Umbilical cord (tissue), 2 donors: ENCODE results near the genes SHISA7, C19orf85, NAT14, ZNF865, ZSCAN5C and DUXA.

GRCh38 chr19:55341955-55342455 lies 2.3 kb downstream of the KMT5C start:
- RAMPAGE, long total RNA: no peak

GRCh38 chr19:55387538-55388161 lies 1.9 kb downstream of the RPL28 start:
- RAMPAGE, long total RNA: no peak

DNA sequence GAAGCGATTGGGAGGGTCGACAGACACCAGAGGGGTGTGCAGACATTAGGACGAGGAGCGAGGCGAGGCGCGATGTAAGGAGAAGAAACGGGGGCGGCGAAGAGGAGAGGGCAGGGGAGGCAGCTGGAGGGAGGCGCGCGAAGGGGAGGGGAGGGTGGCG lies at the start of gene SHISA7:
TSS of gene SHISA7 (minus strand) at position 98 of the 160 bp plus-strand sequence.
- RAMPAGE, long total RNA: no peak

GRCh38 chr19:55464651-55465016 lies at the start of gene C19orf85:
TSS of gene C19orf85 (minus strand) at chr19:55464751.
- RAMPAGE, long total RNA: no peak

DNA sequence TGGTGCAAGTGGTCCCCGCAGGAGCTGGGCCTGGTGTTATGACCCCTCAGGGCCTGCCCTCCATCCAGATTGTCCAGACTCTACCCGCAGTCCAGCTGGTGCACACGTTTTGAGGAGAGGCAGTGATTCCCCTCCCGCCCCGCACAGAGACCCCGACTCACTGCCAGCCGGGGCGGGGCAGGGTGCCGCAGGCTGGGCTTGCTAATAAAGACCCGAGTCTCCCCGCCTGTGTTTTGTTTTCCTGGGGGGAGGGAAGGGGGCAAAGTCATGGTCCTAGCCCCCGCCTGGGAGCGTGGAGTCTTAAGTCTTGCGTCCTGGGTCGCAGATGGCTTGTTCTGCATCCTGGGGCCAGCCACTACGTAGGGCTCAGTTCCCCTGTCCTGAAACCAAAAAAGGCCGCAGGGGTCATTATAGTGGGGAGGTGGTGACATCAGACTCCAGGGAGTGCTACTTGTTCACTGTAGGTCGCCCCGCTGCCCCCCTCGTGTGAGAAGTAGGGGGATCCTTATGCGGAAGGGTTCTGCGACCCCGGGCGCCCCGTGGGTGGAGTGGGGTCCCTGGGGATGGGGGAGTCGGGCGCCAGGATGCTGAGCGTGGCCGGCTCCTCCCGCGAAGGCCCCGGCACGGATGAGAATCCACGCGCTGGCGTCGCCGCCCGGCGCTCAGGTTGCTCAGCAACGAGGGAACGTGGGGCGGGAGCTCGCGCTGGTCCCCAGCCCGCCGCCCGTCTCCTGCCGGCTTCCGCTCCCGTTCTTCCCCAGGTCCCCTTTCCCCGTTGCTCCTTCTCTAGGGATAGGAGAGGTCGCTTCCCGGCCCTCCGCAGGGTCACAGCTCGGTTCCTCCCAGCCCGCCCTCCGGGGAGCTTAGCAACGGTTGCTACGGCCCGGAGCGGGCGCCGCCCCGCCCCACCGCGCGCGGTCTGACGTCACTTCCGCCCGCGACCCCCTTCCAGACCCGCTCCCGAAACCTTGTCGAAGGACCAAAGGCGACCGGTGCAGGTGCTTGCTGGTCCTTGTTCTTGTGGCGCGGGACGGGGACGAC lies at the start of gene NAT14:
TSS of gene NAT14 (plus strand) at position 928 of the 1,041 bp plus-strand sequence.
- RAMPAGE, long total RNA: no peak

DNA sequence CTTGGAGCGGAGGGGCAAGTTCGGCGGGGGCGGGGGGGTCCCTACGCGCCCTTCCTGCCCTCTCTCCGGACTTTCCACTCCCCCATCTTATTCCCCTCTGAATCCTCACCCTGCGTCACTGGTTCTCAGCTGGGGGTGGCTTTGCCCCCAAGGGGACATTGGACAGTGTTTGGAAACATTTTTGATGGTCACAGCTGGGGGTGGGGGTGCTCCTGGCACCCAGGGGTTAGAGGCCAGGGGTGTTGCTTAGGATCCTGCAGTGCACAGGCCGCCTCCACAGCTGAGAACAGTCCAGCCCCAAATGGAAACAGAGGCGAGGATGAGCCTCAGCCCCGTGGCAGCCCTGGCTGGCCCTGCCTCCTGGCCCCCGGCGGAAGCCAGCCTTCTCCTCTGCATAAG lies 5.7 kb downstream of the SSC5D start:
- RAMPAGE, long total RNA: no peak

GRCh38 chr19:55528322-55528783 lies 8.6 kb downstream of the SBK2 start:
- RAMPAGE, long total RNA: no peak

GRCh38 chr19:55604975-55605860 lies at the start of gene ZNF865:
TSS of gene ZNF865 (plus strand) at chr19:55605647.
- RAMPAGE, long total RNA: no peak

DNA sequence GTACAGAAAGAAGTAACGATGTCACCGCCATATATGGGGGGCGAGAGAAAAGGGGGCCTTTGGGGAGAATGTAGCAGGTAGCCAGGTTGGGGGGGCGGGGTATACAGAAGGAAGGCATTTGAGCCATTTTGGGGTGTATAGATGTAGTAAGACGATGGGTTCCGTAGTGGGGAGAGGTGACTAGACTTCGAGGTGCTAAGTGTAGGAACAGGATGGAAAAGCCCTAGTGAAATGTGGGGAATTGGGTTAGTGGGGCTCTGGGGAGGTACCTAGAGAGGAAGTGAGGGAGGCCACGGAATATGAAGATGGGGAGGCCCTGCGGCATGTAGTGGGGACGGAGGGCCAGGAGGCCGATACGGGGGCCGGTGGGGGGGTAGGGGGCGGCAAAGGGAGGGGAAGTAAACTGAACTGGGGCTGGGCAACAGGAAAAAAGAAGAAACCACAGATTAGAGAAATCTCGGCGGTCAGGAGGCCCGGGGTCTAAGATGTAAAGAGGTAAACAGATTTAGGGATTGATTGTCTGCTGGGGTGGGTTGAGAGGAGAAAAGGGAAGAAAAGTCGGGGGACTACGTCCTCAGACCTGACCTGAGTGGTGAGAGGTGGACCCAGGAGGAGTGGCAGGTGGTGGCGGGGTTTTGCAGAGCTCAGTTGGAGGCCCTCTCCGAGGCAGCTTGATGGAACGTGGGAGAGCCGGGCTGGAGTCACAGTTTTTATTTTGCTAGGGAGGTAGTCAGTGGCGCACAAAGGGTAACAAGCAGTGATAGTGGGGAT lies 1.0 kb downstream of the ZNF580 start:
- RAMPAGE, long total RNA: no peak

- RAMPAGE, long total RNA: no peak
Measured at GRCh38 chr19:55642425-55642729, 1.1 kb upstream of the ZNF581 start.

GRCh38 chr19:55676836-55677635 lies 2.0 kb downstream of the EPN1 start:
- RAMPAGE, long total RNA: no peak

DNA sequence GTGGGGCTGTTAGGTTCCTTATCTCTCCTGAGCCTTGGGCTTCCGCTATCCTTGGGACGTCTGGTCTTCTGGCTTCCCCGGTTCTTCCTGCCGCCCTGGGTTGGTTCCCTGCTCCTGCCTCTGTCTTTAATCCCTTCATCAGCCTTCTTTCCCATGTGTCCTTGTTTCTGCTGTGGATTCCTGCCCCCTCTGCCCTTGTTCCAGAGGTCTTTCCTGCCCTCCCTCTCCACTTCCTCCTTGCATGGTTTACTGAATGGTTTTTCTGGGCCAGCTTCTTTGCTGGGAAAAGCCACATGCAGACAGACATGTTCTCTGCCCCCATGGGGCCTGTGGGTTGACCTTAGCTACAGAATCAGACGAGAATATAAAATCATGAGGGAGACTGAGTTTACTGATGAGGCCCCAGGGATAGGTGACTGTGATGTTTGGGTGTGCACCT lies 2.6 kb downstream of the EPN1 start:
- RAMPAGE, long total RNA: no peak

- RAMPAGE, long total RNA: no peak
Measured at GRCh38 chr19:55704077-55704922, 29.3 kb downstream of the EPN1 start.

- RAMPAGE, long total RNA: no peak
Measured at GRCh38 chr19:55707275-55708475, 30.5 kb downstream of the NLRP9 start.

- RAMPAGE, long total RNA: no peak
Measured at GRCh38 chr19:56095233-56095701, 25.8 kb downstream of the ZNF787 start.

- RAMPAGE, long total RNA: no peak
Measured at GRCh38 chr19:56110443-56110978, 10.6 kb downstream of the ZNF787 start.

GRCh38 chr19:56201914-56202554 lies at the start of gene ZSCAN5C:
TSS of gene ZSCAN5C (plus strand) at chr19:56202273.
- RAMPAGE, long total RNA: no peak

DNA sequence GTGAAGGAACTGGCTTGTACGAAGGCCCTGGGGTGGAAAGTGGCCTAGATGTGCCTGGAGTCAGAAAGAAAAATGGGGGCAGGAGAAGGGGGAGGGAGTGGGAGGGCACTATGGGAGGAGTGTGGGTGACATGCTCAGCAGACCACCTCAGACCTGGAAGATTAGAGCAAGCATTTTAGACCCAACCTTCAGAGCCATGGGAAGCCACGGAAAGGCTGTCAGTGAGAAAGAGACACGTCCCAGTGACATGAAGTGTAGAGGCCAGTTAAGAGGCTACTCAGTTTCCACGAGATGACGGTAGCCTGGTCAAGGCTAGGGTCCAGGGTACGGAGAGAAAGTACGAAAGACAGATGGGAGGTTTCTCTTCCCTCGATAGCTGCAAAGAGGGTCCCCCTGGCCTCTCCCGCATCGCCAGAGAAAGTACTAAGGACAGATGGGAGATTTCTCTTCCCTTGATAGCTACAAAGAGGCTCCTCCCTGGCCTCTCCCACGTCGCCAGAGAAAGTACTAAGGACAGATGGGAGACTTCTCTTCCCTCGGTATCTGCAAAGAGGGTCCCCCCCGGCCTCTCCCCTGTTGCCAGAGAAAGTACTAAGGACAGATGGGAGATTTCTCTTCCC lies 8.6 kb downstream of the ZSCAN5A start:
- RAMPAGE, long total RNA: no peak

DNA sequence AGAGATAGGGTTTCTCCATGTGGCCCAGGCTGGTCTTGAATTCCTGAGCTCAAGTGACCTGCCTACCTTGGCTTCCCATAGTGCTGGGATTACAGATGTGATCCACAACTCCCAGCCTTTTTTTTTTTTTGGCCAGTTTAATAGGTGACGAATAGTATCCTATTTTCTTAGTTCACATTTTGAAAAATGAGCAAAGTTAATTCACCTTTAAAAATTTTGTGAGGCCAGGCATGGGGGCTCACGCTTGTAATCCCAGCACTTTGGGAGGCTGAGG lies 50.5 kb upstream of the PEG3 start:
- RAMPAGE, long total RNA: no peak

- RAMPAGE, long total RNA: no peak
Measured at GRCh38 chr19:57167403-57167602, at the start of gene DUXA. TSS of gene DUXA (minus strand) at chr19:57167485.